Gastrocnemius medialis (tissue), 3 donors: ENCODE measurements around the genes DLX6, DLX5, SDHAF3 and ARPC1A.

DNA sequence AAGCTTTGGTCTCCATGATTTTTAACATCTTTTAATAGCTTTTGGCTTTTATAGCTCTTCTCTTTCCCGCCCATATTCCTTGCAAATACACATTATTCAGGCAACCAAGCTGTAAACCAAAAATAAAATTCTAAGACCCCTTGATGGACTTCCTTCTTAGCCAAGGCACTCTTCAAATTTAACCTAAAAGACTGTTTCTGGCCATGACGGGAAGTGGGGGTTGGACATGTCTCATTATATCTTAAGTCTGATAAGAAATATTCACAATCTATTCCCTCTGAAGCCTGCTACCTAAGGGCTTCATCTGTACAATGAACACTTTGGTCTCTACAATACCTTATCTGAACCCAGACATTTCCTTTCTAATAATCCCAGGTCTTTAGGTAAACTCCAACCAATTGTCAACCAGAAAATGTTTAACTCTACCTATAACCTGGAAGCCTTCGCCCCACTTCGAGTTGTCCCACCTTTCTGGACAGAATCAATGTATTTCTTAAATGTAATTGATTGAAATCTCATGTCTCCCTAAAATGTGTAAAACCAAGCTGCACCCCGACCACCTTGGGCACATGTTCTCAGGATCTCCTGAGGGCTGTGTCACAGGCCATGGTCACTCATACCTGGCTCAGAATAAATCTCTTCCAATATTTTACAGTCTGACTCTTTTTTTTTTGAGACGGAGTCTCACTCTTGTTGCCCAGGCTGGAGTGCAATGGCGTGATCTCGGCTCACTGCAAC, 79.4 kb downstream of the SLC25A13 start:
- PRO-cap = no peak
- RAMPAGE, long total RNA, 3 experiments = no peak in any of the 3 experiments

DNA sequence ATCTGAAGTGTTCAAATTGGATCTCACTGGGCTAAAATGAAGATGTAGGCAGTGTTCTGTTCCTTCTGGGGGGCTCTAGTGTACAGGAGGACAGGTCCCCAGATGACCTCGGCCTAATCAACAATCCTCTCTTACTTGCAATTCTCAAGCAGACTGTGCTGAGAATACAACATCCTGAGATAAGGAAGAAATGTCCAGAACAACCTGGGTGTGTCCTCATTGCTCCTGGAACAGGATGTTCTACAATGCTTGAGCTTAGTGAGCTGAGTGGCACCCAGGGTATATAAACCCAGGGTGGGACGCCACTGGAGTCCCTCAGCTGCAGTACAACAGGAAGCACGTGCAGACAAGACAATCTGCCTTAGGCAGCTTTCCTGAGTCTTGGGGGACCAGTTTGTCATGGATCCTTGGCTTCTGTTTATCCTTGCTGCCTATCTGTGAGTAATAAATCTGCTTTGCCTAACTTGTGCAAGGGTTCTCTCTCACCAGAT, 27.6 kb upstream of the SLC25A13 start:
- PRO-cap = no peak
- RAMPAGE, long total RNA, 3 experiments = no peak in any of the 3 experiments

DNA sequence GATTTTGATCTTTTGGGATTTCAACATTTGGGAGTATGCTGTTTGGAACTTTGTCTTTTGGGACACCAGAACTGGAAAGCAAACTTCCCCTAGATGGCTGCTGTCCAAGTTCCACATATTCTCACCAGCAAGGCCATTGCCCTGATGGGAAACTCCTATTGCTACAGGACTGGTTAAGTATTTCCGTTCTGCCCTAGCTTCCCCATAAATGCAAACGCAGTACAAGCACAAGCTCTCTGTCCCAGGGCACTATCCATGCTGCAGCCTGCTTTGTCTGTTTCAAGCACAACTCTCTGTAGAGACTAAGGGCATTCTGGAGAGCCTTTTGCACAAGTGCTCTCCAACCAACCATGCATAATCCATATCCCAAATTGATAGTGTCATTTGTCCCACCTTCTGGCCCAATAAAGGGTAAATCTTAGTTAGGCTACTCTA, 79.4 kb upstream of the SLC25A13 start:
- PRO-cap = no peak
- RAMPAGE, long total RNA, 3 experiments = no peak in any of the 3 experiments

DNA sequence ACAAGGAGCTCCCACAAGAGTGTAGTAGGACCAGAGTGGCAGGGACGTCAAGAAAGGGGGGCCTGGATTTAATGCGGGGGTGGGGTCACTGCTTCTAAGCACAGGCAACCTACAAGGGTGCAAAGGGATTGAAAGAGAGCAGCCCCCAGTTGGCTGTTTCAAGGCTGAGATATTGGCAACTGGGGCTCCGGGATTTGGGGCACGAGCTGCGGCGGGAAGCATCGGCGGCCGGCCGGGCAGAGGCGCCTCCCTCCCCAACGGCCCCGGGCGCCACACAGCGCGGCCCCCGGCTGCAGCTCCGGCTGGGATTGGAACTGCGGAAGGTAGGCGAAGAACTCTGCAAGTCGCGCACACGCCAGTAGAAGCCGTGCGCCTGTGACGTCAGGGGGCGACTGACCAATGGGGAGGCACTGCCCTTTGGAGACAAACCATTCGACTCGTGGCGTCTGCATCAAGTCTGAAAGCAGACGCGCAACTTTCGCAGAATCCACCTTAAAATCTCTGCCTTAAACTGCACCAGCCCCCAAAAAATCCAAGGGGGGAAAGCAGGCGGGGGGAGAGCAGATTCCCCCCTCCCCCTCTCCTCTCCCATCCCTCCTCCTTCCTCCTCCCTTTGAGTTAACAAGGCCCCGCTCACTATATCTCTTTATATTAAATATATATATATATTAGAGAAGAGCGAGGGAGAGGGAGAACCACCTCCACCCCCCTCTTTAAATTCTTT, at the start of gene DLX6:
TSS of gene DLX6 (plus strand) at position 431 of the 724 bp plus-strand sequence.
- PRO-cap = bidirectional peak, plus-strand start at position 431 of the sequence, minus-strand start at position 300 of the sequence
- RAMPAGE, long total RNA, 3 experiments = no peak in any of the 3 experiments

GRCh38 chr7:97024234-97025381, at the start of gene DLX5:
DLX5 (minus strand) TSS chr7:97024831.
- PRO-cap = unidirectional peak, minus-strand start at chr7:97024831
- RAMPAGE, long total RNA, 3 experiments = no peak in any of the 3 experiments

GRCh38 chr7:97117309-97118348, at the start of gene SDHAF3:
SDHAF3 (plus strand) TSS chr7:97117698.
- PRO-cap = bidirectional peak, plus-strand start at chr7:97117700, minus-strand start at chr7:97117478
- RAMPAGE, long total RNA, 3 experiments = start-site peak on the plus strand in 3 of 3 experiments, at chr7:97117692-97117716 at its widest, 123 to 223 reads per replicate

DNA sequence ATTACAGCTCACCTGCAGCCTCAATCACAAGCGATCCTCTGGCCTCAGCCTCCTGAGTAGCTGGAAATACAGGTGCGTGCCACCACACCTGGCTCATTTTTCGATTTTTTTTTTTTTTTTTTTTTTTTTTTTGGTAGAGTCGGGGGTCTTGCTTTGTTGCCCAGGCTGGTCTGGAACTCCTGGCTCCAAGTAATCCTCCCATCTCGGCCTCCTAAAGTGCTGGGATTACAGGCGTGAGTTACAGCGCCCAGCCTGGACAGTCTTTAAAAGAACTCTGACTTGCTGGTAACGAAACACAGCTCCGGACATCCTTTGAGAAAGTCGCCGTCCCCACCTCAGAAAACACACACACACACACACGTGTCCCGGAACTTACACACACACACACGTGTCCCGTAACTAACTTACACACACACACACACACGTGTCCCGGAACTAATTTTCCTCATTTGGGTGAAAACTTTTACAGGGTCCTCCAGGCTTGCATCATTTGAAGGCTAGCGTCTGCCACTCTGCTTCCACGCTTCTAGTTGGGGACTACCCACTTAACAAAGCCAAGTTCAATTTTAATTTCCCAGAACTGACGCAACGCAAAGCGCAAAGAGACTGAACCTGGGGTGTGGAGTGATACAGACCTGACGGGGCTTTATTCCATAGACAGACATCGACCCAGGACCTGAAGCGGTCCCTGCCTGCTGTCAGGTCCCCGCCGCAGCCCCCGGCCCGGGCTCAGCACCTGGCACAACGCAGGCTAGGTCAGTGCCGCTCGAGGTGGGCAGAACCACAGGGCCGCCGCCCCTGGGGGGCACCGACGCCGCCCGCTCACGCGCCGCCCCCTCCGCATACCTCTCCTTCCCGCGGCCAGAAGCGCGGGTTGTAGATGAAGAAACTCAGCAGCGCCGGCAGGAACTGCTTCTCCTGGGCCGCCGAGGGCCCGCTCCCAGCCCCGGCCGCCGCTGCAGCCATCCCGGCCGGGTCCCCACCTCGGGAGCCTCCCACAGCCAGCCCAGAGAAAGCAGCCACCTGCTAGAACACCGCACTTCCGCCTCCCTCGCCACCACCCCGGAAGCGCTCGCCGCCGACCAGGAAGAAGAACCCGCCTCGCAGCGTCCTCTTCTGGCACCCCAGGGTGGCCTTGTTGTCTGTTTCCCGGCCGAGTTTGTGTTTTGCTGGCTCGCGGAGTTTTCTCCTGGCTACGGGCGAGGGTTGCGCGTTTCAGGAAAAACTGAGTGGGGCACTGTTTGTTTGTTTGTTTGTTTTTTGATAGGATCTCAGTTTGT, 18.3 kb downstream of the OCM2 start:
- PRO-cap = bidirectional peak, plus-strand start at position 1,071 of the sequence, minus-strand start at position 1,033 of the sequence
- RAMPAGE, long total RNA, 3 experiments = start-site peak on the minus strand in 3 of 3 experiments, centred at positions 1,027 to 1,033 of the sequence, 99 to 288 reads per replicate

DNA sequence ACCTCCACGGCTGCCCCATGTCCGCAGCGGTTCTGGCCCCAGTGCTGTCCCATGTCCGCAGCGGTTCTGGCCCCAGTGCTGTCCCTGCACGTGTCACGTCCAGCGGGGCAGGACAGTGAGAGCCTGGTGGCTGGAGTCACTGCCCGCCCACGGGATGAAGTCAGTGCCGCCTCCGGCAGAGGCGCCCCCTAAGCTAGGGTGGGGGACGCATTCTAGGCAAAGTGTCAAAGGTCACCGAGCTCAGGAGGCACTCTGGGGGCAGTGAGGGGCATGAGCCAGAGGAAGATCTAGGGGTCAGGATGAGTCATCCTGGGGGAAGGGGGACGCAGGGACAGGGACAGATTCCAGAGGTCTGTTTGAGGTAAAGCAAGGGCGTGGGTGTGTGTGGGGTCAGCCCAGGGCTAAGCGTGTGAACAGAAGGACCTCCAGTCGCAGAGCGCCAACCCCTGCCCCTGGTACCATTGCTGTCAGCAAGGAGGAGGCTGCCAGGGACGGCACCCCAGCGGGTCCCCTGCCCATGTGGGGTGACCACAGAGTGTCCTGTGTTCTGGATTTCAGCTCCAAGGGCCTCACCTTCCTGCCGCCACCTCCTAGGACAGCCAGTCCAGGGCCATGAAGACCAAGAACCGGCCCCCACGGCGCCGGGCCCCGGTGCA, 587 bp downstream of the BHLHA15 start:
- PRO-cap = no peak
- RAMPAGE, long total RNA, 3 experiments = no peak in any of the 3 experiments

DNA sequence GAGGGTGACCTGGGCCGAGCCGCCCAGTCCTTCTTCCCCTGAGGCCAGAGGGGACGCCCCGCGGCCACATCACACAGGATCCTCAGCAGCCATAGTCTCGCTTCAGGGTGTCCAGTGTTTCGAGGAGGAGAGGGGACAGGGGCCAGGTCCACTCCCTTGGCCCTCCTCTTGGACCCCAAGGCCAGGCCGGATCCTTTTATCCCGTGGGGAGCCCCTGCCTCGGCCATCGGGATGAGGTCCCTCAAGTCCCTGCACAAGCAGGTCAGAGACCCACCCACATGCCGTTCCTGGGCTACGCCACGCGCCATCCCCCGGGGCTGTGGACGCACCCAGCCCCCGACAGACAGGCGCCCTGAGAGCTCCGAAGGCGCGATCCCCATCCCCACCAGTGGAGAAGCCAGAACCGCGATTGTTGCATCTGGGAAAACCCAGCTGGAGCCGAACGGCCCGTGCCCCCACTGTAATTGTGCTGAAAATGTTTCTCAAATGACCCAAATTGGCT, 3.7 kb downstream of the BHLHA15 start:
- PRO-cap = no peak
- RAMPAGE, long total RNA, 3 experiments = no peak in any of the 3 experiments

DNA sequence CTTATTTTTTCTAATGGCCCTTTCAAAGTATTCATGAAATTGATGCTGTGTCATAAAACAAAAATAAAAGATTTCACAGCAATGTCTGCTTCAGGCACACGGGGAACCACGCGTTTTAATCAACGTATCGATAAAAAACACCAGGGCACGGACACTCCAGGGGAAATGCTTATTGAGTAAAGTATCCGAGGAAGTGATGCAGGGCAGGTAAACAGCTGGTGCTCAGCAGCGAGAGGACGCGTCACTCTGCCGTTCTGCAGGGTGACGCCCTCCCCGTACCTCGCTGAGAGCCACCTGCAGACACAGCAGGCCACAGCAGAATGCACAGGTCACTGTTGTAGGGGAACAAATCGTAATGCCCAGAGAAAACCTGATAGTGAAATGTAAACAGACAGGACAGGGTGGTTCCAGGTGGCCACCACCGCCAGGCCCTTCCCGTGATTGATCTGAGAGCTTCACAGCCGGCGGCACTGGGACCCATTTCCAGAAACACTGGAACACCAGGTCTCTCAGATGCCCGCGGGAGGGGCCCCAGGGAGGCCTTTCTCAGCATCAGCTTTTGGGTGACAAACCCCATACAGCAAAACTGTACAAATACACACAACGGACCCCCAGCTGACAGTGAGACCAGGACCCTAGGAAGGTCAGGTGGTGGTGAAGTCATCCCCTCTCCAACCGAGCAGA, 4.3 kb downstream of the BHLHA15 start:
- PRO-cap = no peak
- RAMPAGE, long total RNA, 3 experiments = no peak in any of the 3 experiments

DNA sequence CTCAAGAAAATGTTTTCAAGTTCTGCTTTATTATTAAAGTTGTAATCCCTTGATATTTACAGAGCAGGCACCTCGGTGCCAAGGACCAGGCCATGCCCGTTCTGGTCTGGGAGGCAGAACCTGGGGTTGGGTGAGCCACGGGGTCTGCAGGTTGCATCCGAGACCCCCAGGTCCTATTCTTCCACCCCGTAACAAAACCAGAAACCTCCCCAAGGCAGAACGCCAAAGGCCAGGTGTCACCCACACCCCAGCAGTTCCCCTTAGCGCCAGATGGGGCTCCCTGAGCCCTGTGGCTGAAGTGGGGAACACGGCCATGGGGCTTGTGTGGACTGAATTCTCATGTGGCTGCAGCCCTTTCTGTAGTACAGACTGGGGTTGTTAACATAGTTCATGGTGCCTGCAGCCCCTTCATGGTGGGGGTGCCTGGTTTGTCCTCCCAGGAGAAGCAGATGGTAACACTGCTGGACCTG, 10.2 kb downstream of the BRI3 start:
- PRO-cap = no peak
- RAMPAGE, long total RNA, 3 experiments = no peak in any of the 3 experiments

- PRO-cap = no peak
- RAMPAGE, long total RNA, 3 experiments = no peak in any of the 3 experiments
Observed at GRCh38 chr7:98292182-98292580, 10.7 kb downstream of the BRI3 start.

GRCh38 chr7:98294391-98295384, 13.2 kb downstream of the BRI3 start:
- PRO-cap = unidirectional peak, plus-strand start at chr7:98294620
- RAMPAGE, long total RNA, 3 experiments = no peak in any of the 3 experiments

- PRO-cap = no peak
- RAMPAGE, long total RNA, 3 experiments = no peak in any of the 3 experiments
Observed at GRCh38 chr7:98357643-98357923, 43.3 kb downstream of the BAIAP2L1 start.

GRCh38 chr7:99042338-99042901, 101.5 kb downstream of the SMURF1 start:
- PRO-cap = no peak
- RAMPAGE, long total RNA, 3 experiments = no peak in any of the 3 experiments

DNA sequence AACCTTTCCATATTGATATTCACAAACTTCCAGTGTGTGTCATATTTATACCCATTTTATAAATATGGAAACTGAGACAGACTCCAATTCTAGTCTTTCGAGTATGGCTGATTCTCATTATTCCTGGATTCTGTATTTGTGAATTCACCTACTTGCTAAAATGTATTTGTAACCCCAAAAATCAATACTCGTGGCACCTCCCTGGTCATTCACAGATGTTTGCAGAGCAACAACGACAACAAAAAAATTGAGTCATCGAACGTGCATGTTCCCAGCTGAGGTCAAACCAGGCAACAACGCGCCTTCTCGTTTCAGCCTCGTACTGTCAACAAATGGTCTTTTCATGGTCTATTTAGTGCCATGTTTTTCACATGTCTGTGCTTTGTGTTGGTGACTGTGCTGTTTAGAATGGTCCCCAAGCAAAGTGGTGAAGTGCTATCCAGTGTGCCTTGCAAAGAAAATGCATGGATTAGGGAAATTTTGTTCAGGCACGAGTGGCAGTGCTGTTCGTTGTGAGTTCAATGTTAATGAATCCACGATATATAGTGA, 51.6 kb downstream of the SMURF1 start:
- PRO-cap = no peak
- RAMPAGE, long total RNA, 3 experiments = no peak in any of the 3 experiments

GRCh38 chr7:99105723-99106276, 38.1 kb downstream of the SMURF1 start:
- PRO-cap = no peak
- RAMPAGE, long total RNA, 3 experiments = no peak in any of the 3 experiments

DNA sequence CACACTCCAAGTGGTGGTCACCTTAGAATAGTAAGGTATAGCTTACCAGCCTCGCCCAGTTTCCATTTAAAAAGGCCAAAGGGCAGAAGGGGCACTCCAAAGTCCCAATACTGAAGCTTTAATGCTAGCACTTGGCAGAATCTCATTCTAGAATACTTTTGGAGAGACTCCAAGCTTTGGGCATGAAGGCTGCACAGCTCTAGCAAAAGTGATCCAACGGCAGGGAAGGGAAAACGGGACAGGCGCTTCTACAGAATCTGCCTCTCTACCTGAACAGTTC, 19.7 kb downstream of the SMURF1 start:
- PRO-cap = no peak
- RAMPAGE, long total RNA, 3 experiments = no peak in any of the 3 experiments

DNA sequence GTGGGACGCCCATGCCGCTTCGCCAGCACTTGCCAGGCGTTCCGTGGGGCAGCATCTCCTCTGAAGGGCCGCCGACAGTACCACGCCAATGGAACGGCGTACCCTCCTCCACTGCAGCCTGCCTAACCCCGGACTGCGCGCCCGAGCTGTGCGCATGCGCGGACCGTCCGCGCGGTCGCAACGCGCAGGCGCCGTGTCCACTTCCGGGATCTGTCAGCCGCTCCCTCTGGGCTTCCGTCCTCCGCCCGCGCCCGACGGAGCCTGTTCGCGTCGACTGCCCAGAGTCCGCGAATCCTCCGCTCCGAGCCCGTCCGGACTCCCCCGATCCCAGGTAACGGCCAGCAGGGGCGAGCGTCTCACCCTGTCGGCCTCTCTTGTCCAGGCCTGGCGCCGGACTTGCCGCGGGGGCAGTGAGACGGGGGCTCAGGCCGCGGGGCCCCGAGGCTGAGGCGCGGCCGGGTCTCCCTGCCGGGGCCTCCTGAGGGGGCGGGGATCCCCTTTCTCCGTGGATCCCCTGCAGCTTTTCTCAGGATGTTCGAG, at the start of gene ARPC1A:
TSS of gene ARPC1A (plus strand) at position 225 of the 540 bp plus-strand sequence.
- PRO-cap = bidirectional peak, plus-strand start at position 237 of the sequence, minus-strand start at position 135 of the sequence
- RAMPAGE, long total RNA, 3 experiments = start-site peak on the plus strand in 3 of 3 experiments, centred at positions 247 to 266 of the sequence, 175 to 403 reads per replicate

- PRO-cap = no peak
- RAMPAGE, long total RNA, 3 experiments = no peak in any of the 3 experiments
Observed at GRCh38 chr7:99390542-99391220, 16.2 kb downstream of the ARPC1B start.